ENCODE measurements around the gene ADSL.

- RRBS: no CpG with 5 or more reads among the region's 2 CpGs
Observed at GRCh38 chr22:40116834-40117210, 60.9 kb upstream of the TNRC6B start.

DNA sequence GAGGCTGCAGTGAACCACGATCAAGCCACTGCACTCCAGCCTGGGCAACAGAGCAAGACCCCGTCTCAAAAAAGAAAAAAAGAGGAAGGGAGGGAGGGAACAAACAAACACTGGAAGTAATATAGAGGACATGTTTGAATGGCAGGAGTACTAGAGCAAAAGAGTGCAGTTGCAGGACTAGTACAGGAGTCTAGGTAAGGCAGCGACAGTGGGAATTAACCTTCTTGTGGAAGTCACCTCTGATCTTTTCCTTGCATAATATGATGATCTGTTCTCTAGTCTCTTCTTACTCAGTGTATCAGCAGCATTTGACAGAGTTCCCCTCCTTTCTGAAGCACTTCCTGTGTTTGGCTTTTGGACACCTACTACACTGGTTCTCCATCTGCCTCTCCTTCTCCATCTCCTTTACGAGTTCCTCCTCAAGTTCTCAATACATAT lies 57.1 kb upstream of the ADSL start:
- RRBS: no CpG with 5 or more reads among the region's 4 CpGs

GRCh38 chr22:40289892-40290626 lies 56.2 kb upstream of the ADSL start:
- RRBS: no CpG with 5 or more reads among the region's 18 CpGs

GRCh38 chr22:40328609-40329351 lies 17.5 kb upstream of the ADSL start:
- RRBS: no CpG with 5 or more reads among the region's 8 CpGs

DNA sequence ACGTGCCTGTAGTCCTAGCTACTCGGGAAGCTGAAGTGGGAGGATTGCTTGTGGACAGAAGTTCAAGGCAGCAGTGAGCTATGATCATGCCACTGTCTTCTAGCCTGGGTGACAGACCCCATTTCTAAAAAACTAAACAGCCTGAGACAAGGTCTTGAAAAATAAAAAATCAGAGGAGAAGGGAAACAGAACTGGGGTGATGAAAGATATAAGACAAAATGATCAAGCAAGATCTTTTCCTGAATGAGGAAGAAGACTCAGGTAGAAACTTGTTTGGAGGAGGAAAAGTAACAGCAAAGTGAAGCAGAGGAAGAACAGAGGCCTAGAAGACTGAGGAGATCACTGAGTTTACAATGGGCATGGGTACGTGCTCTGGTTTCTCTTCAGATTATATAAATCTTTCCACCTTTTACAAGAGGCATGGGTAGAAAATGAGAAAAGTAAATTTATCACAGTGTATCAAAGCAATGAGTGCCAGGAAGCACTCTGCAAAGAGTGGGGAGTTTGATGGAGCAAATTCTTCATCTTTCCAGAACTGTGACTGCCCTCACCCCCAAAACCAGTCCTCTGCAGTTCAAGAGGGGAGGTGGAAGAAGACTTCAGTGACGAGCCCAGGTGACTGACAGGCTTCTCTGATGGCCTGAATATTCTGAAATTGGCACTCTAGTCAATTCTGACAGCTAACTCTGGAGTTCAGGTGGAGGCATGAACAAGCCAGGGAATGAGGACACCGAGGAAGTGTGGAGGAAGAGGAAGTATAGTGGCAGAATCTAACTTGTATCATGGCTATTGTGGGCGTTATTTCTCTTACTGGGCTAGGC lies 3.3 kb upstream of the ADSL start:
- RRBS: no CpG with 5 or more reads among the region's 6 CpGs

DNA sequence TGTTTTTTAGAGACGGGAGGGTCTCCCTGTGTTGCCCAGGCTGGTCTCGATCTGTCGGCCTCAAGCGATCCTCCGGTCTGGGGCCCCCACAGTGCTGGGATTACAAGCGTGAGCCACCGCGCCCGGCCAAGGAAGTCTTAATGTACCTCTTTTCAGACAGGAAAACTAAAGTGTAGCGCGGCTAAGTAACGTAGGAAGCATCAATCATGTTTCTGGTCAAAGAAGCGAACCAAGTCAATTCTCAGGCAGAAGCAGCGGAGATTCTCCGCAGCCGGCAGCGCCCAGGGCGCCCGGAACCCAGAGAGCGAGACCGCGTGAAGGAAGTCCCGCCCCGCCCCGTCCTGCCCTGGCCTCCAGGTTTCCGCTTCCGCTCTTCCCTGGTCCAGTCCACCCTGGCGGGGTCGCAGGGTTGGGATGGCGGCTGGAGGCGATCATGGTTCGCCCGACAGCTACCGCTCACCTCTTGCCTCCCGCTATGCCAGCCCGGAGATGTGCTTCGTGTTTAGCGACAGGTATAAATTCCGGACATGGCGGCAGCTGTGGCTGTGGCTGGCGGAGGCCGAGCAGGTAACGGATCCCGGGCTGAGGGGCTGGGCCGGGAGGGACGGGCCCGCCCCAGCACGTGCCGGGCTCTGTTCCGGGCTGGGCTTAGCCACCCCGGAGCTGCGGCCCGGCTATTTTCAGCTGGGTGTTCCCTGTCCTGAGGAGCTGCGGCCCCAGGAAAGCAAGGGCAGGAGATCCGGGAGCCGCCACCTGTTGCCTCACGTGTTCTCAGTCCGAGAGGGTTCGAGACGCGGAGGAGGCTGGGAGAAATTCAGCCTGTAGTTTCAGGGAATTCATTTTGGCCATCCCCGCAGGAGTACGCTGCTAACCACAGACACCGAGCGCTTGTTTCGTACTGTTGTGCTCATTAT lies at the start of gene ADSL:
TSS of gene ADSL (plus strand) at position 356 of the 914 bp plus-strand sequence.
- RRBS: 3% methylated on average over 12 of the region's 66 CpGs

DNA sequence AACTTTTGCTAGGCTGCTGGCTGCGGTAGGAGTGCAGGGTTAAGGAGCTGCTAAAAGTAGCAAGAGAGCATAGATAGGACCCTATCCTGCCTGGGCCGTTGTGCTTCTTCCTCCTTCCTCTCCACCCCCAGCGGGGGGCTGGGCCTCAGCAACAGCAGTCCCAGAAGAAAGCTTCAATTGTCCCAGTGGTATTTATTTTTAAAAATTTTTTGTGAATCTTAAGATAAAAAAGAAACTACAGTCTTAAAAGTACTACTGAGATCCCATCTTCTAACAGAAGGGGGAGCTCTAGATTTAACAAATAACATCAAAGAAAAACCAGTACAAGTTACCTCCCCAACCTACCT lies 66.4 kb downstream of the SGSM3 start:
- RRBS: no CpG with 5 or more reads among the region's 3 CpGs

- RRBS: no CpG with 5 or more reads among the region's 9 CpGs
Observed at GRCh38 chr22:40764500-40765336, 54.4 kb downstream of the SLC25A17 start.

- RRBS: no CpG with 5 or more reads among the region's 37 CpGs
Observed at GRCh38 chr22:40951521-40952249, 507 bp downstream of the RBX1 start.

- RRBS: no CpG with 5 or more reads among the region's 8 CpGs
Observed at GRCh38 chr22:41160431-41160848, 44.7 kb upstream of the L3MBTL2 start.

GRCh38 chr22:41305529-41306241 lies 4.4 kb downstream of the ZC3H7B start:
- RRBS: 32% methylated on average over 3 of the region's 7 CpGs

DNA sequence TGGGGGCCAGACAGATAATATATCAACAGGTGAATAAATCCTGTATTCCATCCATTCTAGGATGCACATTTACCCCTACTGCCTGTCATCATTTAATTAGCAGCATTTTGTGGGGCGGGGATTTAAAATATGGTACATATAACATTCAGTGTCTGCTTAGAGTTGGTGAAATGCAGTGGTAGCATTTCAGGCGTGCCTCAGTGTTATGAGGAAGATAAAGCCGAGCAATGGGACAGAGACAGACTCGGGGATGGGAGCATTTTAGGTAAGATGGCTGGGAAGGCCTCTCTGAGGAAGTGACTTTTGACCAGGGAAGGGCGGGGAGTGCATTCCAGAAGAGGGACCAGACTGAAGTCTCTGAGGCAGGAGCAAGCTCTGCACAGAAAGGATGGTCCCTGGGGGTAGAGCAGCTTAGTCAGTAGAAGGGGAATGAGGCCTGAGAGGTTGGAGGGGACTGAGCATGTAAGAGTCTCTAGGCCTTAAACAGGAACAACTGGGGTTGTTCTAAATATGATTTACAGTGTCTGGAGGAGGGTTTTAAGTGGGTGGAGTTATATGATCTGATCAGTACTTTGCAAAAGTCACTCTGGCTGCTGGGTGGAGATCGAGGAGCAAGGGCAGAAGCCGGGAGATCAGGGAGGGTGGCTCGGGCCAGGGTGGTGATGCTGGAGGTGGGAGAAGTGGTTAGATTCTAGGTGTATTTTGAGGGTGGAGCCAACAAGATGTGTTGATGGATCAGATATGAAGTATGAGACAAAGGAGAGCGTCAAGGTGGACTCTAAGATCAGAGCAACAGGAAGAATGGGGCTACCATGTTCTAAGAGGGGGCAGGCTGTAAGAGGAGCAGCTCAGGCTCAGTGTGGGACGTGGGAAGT lies 31.7 kb upstream of the TEF start:
- RRBS: no CpG with 5 or more reads among the region's 10 CpGs

- RRBS: no CpG with 5 or more reads among the region's 27 CpGs
Observed at GRCh38 chr22:41380844-41381340, 850 bp upstream of the TEF start.

- RRBS: no CpG with 5 or more reads among the region's 8 CpGs
Observed at GRCh38 chr22:41431336-41431911, 15.2 kb downstream of the TOB2 start.

GRCh38 chr22:41478207-41478587 lies 9.3 kb downstream of the ACO2 start:
- RRBS: no CpG with 5 or more reads among the region's 3 CpGs

DNA sequence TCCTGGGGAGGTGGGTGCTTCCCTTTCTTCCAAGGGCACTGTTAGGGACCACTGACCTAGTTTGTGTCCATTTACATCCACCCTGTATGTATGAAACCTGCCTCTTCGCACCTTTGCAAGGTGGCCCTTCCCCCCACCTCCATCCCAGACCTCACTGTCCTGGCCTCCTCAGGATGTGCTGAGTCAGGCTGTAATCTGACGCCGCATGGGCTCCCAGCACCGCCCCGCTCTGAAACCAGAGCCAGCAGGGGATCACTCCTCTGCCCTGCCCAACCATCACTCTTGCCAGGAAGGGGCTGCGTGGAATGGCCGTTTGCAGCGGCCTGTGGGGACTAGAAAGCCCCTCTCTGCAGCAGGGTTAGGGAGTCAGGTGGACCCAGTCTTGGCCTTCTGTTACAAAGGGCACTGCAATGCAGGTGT lies 31.5 kb downstream of the POLR3H start:
- RRBS: no CpG with 5 or more reads among the region's 8 CpGs

DNA sequence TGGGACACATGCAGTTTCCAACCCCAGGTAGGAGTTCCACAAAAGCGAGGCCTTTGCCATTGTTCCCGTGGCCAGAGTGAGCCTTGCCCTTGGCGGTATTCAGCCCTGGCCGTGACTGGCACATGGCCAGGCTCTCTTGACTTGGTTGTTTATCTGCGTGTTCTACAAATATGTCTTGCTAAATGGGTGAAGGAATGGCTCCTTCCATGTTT lies 20.1 kb downstream of the POLR3H start:
- RRBS: no CpG with 5 or more reads among the region's 5 CpGs

DNA sequence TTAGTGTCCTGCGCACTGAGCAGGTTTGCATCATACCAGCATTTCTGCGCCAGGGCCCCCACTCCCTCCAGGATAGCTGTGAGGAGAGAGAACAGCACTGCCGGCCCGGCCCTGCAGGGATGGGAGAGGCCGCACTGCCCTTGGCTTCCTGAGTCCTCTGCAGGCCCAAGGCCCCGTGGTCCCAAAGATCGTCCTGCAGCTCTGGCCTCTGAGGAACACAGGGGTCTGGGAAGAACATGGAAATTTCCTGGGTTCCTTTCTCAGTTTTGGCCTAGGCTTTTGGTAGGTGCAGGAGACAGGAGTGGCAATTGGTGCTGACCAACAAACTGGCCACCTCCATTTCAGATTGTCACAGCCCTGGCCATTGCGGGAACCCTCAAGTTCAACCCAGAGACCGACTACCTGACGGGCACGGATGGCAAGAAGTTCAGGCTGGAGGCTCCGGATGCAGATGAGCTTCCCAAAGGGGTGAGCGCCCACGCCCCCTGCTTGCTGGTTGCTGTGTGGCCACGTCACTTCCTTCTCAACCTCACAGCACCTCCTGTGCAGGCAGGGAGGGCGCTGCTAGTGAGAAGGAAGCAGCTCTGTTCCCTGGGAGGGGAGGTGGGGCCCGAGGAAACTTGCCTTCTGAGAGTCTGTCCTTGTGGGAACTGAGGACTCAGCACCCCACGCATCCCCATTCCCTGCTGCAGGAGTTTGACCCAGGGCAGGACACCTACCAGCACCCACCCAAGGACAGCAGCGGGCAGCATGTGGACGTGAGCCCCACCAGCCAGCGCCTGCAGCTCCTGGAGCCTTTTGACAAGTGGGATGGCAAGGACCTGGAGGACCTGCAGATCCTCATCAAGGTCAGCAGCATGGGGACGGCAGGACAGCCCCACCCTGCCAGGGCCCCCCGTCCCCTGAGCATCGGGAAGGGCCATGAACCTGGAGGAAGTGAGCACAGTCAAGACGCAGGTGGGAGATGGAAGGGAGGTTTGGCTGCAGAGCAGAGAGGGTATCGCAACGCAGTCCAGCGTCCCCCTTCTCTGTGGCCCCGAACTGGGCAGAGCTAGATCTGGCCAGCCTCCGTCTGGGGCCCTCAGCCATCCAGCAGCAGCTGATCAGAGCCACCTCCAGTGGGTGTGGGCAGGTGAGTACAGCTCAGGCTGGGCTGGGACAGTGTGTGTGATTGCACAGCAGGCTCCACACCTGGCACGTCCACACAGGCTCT lies 19.4 kb downstream of the POLR3H start:
- RRBS: no CpG with 5 or more reads among the region's 31 CpGs

GRCh38 chr22:41619394-41620594 lies 1.0 kb downstream of the DESI1 start:
- RRBS: no CpG with 5 or more reads among the region's 31 CpGs

DNA sequence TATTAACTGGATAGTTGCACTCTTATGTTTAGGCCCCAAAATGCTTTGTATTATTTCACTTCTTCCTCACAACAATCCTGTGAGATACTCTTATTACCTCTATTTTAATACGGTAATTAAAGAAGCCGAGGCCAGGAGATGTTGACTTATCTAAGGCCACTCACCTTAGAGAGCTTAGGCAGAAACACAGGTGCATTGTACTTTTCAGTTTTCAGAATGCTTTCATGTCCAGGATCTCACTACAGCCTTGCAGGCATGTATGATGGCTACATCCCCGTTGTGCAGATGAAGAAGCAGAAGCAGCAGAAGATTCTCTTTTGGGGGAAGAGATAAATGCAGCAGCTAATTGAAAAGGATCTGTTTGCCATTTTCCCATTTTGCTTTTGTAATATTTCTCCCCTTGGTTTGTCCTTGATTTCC lies 1.4 kb downstream of the SREBF2 start:
- RRBS: no CpG with 5 or more reads among the region's 3 CpGs